Mesenchymal stem cell of Wharton's jelly (primary cell): ENCODE data around the genes SCIMP, NUP88, RPAIN, MED31, SLC13A5, XAF1 and SLC16A11.

- CAGE, long polyA plus RNA: no peak
Measured at GRCh38 chr17:4949323-4949992, 1.1 kb upstream of the PFN1 start.

DNA sequence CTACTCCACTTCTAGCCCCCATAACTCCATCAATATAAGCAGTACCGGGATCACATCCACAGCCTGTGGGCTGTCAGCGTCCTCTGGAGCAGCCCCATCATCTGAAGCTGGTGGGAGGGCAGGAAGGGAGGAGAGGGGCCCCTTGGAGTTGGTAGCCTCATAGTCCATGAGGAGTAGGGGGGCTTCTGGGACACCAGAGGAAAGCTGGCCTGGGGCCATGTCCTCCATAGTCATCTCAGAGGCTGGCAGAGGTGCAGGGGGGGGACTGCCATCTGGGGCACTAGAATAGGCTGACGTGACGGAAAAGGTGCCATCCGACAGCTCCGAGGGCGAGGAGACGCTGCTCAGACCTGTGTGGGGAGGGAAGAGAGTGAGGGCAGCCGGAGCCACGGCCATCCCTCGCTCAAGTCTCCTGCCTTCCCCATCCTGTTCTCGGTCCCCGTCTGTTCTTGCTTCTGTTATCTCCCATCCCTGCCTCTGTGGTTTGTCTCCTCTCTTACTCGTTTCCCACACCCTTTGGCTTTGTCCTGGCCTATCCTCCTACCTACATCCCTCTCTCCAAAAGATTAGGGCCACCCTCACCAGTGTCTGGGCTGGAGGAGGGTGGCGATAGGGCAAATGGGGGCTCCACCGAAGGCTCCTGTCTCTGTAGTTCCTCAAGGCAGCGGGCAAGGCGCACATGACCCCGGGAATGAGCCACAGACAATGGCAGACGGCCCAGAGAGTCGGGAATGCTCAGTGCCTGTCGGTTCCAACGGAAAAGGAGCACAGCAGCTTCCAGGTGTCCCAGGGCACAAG is 4.8 kb upstream of the SPAG7 start:
- CAGE, long polyA plus RNA: no peak

DNA sequence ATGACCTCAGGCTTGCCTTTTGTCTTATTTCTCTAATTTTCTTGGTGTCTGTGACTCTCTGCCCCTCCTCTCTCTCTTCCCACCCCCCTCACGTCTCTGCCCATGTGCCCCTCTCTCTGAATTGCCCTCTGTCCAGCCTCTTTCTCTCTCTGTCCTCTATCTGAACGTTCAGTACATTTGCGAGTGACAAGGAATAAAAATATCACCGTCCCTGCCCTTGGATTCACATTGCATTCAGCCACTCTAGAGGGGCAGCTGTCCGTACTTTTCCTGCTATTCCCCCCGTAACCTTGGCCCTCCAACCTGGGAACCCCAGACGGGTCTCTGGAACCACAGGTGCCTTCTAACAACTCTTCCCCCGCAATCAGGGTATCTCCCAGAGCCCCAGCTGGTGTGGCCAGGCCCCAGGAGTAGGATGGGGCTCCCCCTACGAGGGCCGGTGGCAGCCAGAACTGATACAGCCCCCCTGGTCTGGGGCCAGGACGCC is 1.8 kb downstream of the KIF1C start:
- CAGE, long polyA plus RNA: no peak

DNA sequence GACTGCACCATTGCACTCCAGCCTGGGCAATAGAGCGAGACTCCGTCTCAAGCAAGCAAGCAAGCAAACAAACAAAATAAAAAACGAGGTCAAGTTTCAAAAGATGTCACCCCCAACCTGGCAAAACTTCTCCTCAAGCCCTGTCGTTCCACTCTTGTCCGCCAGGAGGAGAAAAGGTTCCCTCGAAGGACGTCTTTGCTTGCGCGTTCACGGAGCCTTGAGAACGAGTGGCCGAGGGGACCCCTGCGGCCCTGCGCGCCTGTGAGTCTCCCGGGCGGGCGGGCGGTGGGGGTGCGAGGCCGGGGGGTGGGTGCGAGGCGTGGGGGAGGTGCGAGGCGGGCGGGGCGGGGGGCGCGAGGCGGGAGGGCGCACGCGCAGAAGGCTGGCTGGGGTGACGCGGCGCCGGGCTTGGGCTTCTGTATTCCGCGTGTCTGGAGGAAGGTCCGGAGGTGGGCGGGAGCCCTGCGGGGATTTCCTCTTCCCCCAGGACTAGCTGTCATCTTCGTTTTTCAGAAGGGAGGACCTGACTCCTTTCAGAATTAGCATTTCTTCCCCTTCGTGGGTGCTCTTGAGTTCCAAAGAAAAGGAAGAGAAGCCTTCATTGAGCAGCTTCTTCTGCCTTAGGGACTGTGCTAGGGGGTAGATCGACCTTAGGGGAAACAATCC is 3.7 kb downstream of the SLC52A1 start:
- CAGE, long polyA plus RNA: no peak

- CAGE, long polyA plus RNA: no peak
Measured at GRCh38 chr17:5234440-5235164, at the start of gene SCIMP. TSS of gene SCIMP (minus strand) at chr17:5234860.

DNA sequence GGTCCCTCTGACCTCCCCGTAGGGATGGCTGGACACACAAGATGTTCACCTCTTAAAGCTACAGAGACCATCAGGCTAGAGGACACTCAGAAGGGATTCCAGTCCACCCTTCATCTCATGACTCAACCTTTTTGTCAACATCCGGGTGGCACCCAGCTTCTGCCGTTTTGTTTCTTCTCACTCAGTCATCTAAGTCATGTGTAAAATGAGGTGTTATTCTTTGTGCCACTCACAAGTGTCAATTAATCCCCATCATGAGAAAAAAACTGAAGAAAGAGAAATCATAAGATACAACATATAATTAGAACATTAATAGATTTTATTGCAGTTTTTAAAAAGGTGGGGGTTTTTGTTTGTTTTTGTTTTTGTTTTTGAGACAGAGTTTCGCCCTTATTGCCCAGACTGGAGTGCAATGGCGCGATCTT is 3.1 kb upstream of the SCIMP start:
- CAGE, long polyA plus RNA: no peak

GRCh38 chr17:5418867-5419937 is at the start of gene NUP88:
TSS of gene NUP88 (minus strand) at chr17:5419662.
- CAGE, long polyA plus RNA: no peak

DNA sequence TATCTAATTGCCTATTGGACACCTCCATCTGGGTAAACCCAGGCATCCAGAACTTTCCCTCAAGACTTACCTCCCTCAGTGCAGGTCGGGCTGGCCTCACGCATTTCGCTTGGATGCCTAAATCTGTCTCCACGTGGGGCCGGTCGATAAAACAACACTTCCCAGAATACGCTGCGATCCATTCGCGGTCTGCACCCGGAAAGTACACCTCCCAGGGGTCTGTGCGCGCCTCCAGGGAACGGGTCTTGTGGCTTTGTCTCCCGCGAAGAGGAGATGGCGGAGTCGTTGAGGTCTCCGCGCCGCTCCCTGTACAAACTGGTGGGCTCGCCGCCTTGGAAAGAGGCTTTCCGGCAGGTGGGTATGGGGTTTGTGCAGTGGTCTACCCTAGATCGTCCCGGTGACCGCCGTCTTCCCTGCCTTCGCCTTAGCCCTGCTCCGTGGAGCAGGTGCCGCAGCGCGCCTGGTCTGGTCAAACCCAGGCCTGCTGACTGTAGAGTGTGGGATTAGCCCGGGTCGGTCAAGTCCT is at the start of gene RPAIN:
Gene RPAIN, plus strand, starts transcription at position 245 of the 526 bp plus-strand sequence.
- CAGE, long polyA plus RNA: no peak

- CAGE, long polyA plus RNA: no peak
Measured at GRCh38 chr17:6089842-6090690, 19.9 kb downstream of the WSCD1 start.

DNA sequence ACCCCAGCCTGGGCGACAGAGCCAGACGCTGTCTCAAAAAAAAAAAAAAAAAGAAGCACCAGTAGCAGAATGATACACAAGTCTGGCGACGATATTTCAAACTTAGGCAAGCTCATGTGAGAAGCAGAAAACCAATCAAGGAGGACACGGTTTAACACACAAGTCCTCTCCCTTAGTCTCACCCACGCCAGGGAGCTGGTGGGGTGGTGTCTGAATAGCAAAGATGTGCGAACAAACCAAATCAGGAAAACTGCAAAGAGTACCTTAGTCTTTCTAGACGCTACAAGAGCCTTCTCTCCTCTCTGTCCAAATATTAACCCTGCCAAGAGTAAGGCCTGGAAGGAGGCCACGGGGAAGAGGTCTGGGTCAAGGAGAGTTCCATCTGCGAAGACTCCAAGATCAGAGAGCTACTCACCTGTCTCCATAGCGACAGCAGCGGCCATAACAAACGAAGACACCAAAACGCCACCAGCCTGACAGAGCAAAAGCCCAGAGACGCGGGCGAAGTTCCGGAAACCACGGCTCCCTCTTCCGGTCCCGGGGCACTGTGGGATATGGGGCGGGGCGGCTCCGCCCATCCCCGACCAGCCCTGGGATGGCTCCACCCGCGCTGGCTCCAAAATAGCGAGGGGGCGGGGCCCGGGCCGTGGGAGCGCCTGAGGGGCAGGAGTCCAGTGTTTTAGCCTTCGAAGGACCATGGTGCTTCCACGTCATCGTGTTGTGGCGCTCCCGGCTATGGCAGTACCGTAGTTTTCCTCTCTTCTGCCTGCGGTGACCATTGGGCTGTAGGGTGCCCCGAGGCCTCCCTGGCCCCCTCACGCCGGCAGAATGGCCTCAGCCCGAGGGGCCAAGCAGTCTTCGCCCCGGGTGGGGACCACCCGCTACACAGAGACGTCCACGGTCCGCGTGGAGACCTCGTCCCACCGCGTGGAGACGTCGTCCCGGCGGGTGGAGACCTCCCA is at the start of gene MED31:
Gene MED31, minus strand, starts transcription at position 520 of the 962 bp plus-strand sequence.
- CAGE, long polyA plus RNA: no peak

GRCh38 chr17:6656885-6658075 is 5.7 kb downstream of the C17orf100 start:
- CAGE, long polyA plus RNA: no peak

- CAGE, long polyA plus RNA: no peak
Measured at GRCh38 chr17:6712930-6714212, at the start of gene SLC13A5. TSS of gene SLC13A5 (minus strand) at chr17:6713369.

DNA sequence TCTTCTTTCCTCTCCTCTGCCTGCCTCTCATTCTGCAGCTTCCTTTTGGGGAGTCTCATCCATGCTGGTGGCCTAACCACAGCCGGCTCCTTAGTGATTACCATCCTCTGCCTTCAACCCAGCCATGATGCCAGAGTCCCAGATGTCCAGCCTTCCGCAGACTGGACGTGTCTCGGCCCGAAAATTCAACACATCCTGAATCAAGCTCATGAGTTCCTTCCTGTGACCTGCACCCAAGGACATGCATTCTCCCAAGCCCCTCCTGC is 1.1 kb upstream of the SLC13A5 start:
- CAGE, long polyA plus RNA: no peak

DNA sequence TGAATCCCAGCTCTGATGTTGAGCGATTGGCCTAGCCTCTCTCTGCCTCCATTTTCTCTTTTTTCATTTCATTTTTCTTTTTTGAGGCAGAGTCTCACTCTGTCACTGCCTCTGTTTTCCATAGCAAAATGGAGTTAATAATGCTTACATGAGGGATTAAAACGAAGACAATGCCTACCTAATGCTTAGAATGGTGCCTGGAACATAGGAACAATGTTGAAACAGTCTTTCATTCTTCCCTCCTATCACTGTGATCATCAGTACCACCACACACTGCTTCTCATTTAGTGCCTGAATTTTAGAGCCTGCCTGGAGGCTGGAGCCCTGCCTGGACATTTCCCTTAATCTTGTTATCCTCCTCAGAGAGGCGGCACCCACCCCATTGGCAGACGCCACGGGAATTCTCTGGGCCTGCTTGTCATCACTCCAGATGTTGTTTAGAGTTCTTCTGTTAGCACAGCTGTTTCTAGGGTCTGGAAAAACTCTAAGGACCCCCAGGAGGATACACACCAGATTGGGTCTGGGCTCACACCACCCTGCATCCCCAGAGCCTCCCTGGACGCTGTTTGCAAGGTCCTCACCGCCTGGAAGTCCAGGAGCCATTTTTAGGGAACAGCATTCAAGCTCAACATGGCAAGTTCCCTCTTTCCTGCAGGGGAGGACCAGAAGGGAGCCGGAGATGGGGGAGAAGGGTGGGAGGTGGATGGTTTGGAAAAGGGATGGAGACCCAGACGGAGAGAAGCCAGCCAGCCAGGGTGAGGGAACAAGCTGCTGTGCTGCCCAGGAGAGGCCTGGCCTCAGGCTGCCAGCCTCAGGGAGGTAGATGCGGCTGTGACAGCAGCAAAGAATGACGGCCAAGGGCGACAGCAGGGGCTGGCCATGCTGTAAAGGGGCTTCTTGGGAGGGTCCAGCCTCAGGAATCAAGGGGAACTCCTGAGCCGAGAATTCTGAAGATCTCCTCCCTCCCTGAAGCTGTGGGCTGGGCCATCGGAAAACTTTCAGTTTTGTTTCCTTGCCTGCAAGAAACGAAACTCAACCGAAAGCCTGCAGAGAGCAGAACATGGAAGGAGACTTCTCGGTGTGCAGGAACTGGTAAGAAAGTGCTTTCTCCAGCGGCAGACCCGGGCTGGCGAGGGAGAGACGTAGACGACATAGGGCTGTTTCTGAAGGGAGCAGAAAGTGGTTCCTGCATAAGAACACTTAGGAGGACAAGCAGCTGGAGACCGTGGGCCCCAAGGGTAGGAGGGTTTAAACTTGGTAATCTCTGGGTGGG is at the start of gene XAF1:
Gene XAF1, plus strand, starts transcription at position 1,028 of the 1,273 bp plus-strand sequence.
- CAGE, long polyA plus RNA: no peak

DNA sequence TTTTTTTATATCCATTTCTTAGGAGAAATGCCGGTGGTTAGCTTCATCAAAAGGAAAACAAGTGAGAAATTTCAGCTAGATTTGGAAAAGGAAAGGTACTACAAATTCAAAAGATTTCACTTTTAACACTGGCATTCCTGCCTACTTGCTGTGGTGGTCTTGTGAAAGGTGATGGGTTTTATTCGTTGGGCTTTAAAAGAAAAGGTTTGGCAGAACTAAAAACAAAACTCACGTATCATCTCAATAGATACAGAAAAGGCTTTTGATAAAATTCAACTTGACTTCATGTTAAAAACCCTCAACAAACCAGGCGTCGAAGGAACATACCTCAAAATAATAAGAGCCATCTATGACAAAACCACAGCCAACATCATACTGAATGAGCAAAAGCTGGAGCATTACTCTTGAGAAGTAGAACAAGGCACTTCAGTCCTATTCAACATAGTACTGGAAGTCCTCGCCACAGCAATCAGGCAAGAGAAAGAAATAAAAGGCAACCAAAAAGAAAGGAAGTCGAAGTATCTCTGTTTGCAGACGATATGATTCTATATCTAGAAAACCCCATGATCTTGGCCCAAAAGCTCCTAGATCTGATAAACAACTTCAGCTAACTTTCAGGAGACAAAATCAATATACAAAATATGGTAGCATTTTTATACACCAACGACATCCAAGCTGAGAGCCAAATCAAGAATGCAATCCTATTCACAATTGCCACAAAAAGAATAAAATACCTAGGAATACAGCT is 2.8 kb upstream of the FBXO39 start:
- CAGE, long polyA plus RNA: no peak

- CAGE, long polyA plus RNA: no peak
Measured at GRCh38 chr17:6996553-6997109, 782 bp downstream of the ALOX12 start.

DNA sequence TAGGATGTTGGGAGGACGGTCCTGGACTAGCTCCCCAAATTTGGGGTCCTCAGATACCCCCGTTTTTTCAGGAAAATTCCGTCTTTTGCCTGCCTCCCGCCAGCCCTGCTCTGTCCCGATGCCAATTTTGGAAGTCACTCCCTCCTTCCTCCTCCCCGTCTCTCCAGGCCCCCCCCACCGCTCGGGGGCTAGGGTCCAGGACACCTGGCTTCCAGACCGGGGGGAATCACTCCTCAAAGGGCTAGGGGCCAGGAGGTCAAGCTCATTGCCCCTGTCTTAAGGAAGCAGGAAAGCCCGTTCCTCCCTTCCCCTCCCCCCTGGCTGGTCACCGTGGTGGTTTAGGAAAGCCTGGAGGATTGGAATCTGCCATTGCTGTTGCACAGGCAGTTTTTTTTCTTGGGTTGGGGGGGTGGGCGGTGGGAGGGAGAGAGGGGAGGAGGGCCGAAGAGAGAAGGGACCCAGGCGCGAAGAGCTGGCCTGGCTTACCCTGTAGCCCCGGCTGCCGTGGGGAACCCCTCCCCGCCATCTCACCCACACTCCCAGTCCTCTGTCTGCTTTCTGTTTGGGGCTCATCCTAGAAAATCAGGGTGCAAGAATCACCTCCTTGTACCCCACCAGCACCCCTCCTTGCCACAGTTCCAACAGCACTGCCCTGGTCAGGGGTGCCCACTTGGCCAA is 3.0 kb upstream of the BCL6B start:
- CAGE, long polyA plus RNA: no peak

DNA sequence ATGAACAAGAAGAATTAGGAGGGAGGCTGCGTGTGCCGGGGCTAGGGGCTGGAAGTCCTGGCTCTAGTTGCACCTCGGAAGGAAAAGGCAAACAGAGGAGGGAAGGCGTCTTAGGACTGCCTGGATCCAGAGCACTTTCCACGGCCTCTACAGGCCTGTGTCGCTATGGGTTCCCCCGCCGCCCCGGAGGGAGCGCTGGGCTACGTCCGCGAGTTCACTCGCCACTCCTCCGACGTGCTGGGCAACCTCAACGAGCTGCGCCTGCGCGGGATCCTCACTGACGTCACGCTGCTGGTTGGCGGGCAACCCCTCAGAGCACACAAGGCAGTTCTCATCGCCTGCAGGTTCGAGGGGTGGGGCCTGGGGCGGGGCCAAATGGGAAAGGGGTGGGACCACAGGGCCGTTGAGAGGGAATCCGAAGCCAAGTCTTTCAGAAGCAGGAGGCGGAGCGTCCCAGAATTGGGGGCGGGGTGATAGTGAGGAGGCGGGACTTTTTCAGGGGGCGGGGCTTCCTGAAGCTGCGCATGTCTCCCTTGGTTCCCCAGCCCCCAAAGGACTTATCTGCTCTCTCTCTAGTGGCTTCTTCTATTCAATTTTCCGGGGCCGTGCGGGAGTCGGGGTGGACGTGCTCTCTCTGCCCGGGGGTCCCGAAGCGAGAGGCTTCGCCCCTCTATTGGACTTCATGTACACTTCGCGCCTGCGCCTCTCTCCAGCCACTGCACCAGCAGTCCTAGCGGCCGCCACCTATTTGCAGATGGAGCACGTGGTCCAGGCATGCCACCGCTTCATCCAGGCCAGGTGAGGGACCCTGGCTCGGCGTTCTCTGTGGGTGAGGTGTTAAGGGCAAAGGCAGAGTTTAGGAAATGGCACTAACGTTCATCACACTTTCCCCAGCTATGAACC is 908 bp downstream of the BCL6B start:
- CAGE, long polyA plus RNA: no peak

DNA sequence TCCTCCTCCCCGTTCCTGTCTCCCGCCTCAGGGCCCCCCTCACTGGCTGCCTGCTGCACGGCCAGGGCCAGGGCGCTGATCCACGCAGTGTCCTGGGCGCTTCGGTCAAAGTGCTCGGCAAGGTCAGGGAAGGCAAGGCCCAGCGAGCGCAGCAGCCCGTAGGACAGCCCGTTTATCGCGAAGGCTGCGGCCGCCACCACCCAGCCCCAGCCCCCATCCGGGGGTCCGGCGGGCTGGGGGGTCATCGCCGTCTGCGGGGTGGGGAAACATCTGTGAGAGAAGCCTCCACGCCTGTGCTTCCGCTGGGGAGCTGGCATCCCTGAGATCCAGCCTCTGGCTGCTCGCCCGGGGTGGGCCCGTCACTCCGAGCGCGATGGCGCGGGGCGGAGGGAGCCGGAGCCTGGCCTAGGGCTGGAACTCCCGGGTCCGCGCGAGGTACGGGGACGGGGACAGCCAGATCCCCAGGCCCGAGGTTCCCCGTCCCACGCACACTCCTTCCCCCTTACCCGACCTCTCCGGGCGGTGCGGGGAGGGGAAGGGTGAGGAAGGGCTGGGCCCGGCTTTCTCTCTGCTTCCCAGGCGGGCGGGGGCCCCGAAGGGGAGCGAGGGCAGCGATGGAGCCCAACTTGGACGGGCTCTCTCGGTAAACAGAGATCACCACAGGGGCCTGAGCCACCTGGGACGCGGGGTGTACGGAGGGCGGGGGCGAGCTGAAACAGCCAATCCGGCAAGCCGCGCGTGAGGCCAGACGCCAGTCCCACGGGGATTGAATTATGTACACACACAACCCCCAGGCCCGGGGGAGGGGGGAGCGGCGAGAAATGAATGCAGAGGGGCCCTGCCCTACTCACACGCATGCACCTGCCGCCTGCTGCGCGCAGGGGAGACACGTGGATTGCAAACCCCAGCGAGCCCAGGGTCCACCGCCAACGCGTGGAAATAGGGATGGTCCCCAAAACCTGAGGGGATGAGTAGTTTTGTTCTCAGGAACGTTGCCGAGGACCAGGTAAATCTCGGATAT is at the start of gene SLC16A11:
Gene SLC16A11, minus strand, starts transcription at position 824 of the 1,021 bp plus-strand sequence.
- CAGE, long polyA plus RNA: no peak

GRCh38 chr17:7091247-7091846 is 11.3 kb upstream of the CLEC10A start:
- CAGE, long polyA plus RNA: no peak